Right ventricle myocardium (tissue), 1 donor: Measurements from ENCODE around the gene EPHA5.

- PRO-cap, 2 experiments: no peak in any of the 2 experiments
Observed at GRCh38 chr4:56212637-56213180, 163.8 kb downstream of the CRACD start.

DNA sequence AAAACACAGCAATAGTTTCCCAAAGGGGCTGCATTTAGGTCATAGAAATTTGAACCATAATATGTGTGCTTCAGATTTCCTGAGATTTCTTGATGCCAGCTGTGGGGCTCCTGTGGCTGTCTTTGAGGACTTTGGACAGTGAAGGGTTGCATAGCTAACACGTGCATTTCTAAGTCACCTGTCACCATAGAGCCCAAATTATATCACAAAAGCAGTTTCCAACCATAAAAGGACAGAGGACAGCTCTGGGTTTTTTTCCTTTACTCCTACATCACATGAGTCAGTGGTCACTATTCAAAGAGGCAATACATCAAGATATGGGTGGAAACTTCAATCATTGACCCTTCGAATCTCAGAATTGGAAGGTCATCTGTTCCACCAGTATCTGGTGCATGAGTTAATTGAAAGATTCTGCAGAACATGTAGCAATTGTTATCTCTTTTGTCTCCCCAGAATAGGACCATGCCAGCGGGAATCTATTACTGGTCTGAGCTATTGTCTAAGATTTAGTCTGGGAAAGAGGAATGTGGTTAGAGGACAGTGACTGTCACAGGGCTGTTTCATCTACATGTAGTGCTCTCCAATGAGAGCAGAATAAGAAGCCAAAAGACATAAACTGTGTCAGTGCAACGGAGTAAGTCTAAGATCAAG is 133.5 kb downstream of the AASDH start:
- PRO-cap, 2 experiments: no peak in any of the 2 experiments

- PRO-cap, 2 experiments: no peak in any of the 2 experiments
Observed at GRCh38 chr4:56910530-56911395, 3.1 kb downstream of the REST start.

- PRO-cap, 2 experiments: no peak in any of the 2 experiments
Observed at GRCh38 chr4:57030001-57030514, 51.4 kb downstream of the POLR2B start.

DNA sequence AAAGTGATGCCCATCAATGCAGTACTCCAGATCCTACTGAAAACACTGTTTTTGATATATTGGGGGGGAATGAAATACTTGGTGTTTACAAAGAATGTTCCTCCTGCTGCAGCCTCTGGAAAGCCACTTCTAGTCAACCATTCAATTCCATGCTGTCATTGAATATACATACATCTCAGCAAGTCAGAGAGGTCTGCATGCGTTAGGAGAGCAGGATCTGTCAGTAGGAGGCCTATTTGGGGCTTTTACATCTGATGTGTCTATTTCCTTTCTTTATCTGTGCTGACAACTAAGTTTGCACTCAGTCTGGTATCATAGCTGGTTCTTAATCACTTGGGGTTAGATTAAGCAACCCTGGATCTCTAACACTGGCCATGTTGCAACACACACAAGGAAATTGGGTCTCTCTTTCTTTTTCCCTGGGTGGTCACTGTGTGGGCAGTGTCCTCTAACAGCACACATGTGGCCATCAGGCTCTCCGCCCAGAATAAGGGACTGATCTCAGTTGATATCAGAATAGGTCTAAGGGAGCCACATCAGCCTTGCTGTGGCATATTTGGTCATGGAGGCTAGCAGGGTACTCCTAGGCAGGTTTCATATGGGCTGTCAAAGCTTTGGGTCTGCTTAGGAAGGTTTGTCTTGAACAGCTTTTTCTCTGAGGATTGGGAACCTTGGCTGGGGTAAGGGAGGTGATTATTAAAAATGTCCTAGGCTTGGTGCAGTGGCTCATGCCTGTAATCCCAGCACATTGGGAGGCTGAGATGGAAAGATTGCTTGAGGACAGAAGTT is 38.8 kb downstream of the IGFBP7 start:
- PRO-cap, 2 experiments: no peak in any of the 2 experiments

DNA sequence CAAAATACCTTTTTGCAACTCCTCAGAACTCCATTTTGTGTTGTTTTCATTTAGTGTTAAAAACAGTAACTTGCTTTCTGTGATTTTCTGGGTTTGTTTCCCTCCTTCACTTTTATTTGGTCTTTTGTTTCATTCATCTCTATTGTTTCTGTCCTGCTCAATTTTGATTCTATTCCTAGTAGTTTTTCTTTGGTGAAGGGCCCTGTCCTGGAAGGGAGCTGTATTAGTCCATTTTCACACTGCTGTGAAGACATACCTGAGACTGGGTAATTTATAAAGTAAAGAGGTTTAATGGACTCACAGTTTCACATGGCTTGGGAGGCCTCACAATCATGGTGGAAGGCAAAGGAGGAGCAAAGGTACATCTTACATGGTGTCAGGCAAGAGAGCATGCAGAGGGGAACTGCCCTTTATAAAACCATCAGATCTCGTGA is 24.4 kb downstream of the IGFBP7 start:
- PRO-cap, 2 experiments: no peak in any of the 2 experiments

GRCh38 chr4:57109144-57109452 is 1.1 kb downstream of the IGFBP7 start:
- PRO-cap, 2 experiments: no peak in any of the 2 experiments

DNA sequence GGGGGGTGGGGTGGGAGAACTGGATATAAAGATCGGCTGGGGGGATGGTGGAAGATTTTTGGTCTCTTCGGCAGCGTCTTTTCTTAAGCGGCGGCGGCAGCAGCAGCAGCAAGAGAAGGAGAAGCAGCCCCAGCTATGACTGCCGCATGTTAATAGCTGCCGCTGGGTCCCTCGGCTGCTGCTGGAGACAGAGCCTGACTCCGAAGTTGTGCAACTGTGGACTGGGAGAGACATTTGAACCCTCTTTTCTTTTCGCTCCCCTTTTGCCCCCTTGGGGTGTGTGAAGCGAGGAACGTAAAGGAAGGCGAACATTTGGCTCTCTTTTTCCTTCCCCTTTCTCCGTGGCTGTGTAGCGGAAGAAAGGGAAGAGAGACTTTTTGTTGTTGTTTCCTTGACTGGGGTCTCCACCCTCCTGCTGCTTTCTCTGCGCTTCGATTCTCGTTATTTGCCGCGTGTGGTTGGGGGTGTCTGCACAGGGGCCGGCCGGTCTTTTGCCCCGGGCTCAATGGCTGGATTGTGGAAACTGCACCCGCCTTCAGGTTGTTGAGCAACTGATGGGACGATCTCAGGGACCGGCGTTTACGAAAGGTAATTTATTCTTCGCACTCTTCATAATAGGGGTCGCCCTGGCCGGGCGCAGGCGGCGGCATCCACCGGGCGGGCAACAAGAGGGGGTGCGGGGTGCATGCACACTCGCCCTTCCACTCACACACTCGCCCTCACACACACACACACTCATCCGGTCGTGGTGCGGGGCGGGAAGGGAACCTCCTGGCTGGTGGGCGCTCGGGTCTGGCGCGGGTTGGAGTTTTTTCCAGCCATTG is 1.3 kb downstream of the ADGRL3 start:
- PRO-cap, 2 experiments: no peak in any of the 2 experiments

GRCh38 chr4:61372379-61372761 is 172.2 kb downstream of the ADGRL3 start:
- PRO-cap, 2 experiments: no peak in any of the 2 experiments

GRCh38 chr4:62040774-62041122 is 840.6 kb downstream of the ADGRL3 start:
- PRO-cap, 2 experiments: no peak in any of the 2 experiments

DNA sequence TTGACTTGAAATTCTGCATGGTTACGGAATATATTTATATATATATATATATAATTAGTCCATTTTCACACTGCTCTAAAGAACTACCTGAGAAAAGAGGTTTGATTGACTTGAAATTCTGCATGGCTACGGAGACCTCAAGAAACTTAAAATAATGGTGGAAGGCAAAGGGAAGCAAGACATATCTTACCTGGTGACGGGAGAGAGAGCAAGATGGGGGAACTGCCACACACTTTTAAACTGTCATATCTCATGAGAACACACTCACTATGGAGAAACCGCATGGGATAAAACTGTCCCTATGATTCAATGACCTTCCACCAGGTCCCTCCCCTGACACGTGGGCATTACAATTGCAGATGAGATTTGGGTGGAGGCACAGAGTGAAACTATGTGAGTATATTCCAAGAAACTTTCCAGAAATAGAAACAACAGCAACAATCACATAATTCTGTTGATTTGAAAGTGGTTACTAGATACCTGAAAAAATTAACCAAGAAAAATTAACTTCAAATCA is 879.7 kb downstream of the TECRL start:
- PRO-cap, 2 experiments: no peak in any of the 2 experiments

GRCh38 chr4:63532847-63533235 is 876.4 kb downstream of the TECRL start:
- PRO-cap, 2 experiments: no peak in any of the 2 experiments

DNA sequence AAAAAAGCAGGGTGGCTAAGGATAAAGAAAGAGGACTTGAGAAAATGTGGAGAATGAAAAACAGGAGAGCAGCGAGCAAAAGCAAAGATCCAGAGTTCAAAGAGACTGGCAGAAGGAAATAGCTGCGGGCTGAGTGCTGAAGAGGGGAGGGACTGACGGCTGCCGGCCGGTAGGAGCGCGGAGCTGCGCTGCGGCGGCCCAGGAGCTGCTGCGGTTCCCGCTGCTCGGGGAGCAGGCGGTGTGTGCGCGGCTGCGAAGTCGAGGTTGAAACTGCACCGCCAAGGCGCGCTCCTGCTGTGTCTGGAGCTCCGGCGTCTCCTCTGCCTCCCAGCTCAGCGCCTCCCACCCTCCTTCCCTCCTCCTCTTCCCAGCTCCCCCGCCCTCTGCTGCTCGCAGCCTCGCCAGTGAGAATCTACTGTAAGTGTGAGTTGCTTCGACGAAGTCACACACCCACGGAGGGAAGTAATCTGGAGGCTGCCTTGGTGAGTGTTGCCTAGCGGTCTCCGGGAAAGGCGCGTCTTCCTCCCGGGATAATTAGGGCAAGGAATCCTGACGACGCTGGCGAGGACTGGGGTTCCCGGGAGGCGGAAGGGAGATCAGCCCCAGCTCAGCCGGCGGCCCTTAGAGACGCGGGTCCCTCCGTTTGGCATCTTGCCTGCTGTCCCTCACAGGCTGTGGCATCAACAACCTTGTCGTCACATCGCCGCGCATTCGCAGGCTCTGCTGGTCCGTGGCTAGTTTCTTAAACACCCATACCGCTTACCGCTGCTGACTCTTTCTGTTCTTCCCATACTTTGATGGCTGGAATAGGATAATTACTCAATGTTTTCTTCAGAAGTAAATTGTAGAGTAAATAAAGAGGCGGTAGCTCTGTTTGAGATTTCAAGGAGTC is at the start of gene EPHA5:
EPHA5 (minus strand) TSS at position 298 of the 892 bp plus-strand sequence.
- PRO-cap, 2 experiments: peak in 2 of 2 experiments; most common plus-strand start position 445 of the sequence (in 2); most common minus-strand start position 272 of the sequence (in 2)

GRCh38 chr4:66574900-66575649 is 904.8 kb upstream of the EPHA5 start:
- PRO-cap, 2 experiments: no peak in any of the 2 experiments

GRCh38 chr4:67506453-67507073 is 38.7 kb downstream of the CENPC start:
- PRO-cap, 2 experiments: no peak in any of the 2 experiments

GRCh38 chr4:68310423-68311409 is 39.2 kb downstream of the YTHDC1 start:
- PRO-cap, 2 experiments: no peak in any of the 2 experiments

- PRO-cap, 2 experiments: no peak in any of the 2 experiments
Observed at GRCh38 chr4:68732930-68733540, 62.6 kb upstream of the UGT2B15 start.

GRCh38 chr4:68750589-68751183 is 65.1 kb upstream of the UGT2B10 start:
- PRO-cap, 2 experiments: no peak in any of the 2 experiments

DNA sequence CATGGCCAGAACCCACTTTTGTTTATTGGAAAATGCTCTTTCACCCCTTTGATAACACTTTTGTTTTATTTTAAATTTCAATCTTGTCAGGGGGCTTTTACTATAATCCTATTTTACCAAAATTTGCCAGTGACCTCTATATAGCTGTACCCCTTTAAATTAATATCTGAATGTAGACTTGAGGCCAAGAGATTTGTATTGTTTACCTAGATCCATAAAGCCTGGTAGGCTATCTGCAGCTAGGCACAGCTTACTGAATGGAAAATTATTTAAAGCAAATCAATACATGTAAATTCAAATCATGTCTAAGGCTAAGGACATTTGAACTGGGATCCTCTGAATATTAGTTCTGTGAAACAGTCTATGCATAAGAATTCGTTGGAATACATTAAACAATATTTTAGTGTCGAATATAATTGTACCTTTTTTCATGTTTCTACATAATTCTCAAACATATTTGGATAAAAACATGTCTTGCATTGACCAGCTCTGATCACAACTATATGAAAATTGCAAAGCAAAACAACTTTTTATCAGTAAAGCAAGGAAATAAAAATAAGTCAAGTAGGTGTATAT is 1.6 kb downstream of the UGT2A3 start:
- PRO-cap, 2 experiments: no peak in any of the 2 experiments

GRCh38 chr4:69020180-69020596 is 68.6 kb upstream of the UGT2A3 start:
- PRO-cap, 2 experiments: no peak in any of the 2 experiments